ENCODE results near the gene CRLF2.

GRCh38 chrX:276030-276505, 5.1 kb upstream of the PLCXD1 start:
- PRO-cap = no peak
- RAMPAGE, long total RNA = no peak

DNA sequence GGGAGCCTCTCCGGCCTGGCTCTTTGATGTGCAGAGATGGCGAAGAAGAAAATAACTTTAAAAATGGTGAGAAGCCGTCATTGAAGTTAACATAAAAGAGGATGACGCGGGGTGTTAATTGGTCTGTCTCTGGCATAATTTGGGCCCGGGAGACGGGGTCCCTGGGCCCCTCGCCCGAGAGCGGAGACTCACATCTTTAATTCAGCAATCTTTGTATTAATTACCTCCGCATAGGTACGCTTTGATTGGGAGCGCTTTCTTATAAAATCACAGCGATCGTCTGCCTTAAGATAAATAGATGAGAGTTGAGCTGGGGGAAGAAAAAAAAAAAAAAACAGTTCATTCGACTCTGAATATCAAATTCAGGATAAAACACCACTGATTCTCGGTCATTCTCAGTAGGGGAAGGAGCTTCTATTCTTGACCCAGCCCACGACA, 48.5 kb upstream of the PPP2R3B start:
- PRO-cap = no peak
- RAMPAGE, long total RNA = no peak

DNA sequence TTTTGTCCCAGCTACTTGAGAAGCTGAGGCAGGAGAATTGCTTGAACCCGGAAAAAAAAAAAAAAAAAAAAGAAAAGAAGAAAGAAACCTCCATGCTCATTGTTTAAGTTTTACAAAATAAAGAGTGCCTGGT, 215 bp downstream of the CRLF2 start:
- PRO-cap = no peak
- RAMPAGE, long total RNA = no peak

DNA sequence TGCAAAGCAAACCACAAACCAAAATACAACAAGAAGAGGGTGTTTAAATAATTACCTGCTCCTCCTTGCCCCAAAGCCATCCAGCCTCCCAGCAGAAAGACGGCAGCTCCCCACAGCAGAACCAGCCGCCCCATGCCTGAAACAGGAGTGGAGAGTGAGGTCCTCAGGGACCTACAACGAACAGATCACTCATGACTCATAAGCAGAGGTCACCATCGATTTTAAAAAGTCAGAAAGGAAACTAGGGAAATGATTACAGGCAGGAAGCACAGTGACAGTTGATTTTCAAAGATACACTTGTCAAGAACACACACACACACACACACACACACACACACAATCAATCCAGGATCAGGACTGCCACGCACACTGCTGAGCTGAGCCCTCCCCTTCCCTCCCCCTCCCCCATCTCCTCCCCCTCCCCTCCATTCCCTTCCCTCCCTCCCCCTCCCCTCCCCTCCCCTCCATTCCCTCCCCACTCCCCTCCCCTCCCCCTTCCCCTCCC, at the start of gene CRLF2:
TSS of gene CRLF2 (minus strand) at position 149 of the 505 bp plus-strand sequence.
- PRO-cap = no peak
- RAMPAGE, long total RNA = no peak

- PRO-cap = no peak
- RAMPAGE, long total RNA = no peak
Measured at GRCh38 chrX:1360950-1361641, 24.5 kb downstream of the IL3RA start.

DNA sequence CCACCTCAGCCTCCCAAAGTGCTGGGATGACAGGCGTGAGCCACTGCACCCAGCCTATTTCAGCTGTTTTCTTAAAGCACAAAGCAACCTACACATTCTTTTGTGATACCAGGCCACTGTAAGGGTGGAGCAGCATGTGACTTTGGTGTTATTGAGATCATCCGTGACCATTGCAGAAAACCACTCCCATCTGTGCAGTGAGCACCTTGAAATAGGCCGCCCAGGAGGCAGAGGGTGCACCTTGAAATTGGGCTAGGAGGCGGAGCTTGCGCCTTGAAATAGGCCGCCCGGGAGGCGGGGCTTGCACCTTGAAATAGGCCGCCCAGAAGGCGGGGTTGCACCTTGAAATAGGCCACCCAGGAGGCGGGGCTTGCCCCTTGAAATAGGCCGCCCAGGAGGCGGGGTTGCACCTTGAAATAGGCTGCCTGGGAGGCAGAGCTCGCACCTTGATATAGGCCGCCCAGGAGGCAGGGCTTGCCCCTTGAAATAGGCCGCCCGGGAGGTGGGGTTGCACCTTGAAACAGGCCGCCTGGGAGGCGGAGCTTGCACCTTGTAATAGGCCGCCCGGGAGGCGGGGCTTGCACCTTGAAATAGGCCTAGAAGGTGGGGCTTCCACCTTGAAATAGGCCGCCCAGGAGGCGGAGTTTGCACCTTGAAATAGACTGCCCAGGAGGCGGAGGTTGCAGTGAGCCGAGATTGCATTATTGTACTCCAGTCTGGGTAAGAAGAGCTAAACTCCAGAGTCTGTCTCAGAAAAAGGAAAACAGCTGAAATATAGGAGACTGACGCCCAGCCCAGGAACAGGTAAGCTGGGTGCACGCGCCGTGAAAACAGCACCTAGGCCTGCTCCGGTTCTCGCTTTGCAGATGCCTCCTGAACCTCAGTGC, 9.1 kb upstream of the SLC25A6 start:
- PRO-cap = no peak
- RAMPAGE, long total RNA = no peak

GRCh38 chrX:1462355-1463646, 10.1 kb upstream of the ASMTL start:
- PRO-cap = no peak
- RAMPAGE, long total RNA = no peak

- PRO-cap = no peak
- RAMPAGE, long total RNA = no peak
Measured at GRCh38 chrX:1500751-1501587, 36.0 kb downstream of the P2RY8 start.

DNA sequence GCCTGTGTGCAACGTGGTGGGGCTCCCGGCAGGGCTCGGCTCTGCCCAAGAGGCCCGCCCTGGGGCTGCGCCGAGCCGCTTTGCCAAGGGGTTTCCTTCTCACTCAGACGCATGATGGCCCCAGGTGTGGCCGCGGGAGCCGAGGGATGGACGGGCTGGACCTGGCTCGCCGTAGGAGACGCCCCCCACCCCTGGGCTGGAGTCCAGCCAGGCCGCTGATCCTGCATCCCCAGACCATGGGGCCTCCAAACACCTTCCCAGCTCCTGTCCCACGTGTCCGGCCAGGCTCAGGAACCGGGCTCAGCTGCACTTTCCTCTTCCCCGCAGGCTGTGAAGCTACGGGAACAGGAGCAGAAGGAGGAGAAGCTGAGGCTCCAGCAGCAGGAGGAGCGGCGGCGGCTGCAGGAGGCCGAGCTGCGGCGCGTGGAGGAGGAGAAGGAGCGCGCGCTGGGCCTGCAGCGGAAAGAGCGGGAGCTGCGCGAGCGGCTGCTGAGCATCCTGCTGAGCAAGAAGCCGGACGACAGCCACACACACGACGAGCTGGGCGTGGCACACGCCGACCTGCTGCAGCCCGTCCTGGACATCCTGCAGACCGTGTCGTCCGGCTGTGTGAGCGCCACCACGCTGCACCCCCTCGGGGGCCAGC, 9.1 kb downstream of the AKAP17A start:
- PRO-cap = no peak
- RAMPAGE, long total RNA = no peak

DNA sequence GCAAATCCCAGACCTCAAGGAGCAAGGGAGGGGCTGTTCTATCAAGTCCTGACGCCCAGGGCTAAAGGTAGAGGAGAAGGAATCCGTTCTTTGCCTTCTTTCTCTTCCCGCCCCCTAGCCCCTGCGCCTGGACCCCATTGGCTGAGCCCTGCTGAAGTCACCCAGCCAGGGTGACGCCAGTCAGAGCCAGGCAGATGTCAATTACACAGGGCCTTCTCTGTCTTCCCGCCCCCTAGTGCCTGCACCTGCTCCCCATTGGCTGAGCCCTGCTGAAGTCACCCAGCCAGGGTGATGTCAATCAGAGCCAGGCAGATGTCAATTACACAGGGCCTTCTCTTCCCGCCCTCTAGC, 46.1 kb downstream of the ASMT start:
- PRO-cap = no peak
- RAMPAGE, long total RNA = no peak

DNA sequence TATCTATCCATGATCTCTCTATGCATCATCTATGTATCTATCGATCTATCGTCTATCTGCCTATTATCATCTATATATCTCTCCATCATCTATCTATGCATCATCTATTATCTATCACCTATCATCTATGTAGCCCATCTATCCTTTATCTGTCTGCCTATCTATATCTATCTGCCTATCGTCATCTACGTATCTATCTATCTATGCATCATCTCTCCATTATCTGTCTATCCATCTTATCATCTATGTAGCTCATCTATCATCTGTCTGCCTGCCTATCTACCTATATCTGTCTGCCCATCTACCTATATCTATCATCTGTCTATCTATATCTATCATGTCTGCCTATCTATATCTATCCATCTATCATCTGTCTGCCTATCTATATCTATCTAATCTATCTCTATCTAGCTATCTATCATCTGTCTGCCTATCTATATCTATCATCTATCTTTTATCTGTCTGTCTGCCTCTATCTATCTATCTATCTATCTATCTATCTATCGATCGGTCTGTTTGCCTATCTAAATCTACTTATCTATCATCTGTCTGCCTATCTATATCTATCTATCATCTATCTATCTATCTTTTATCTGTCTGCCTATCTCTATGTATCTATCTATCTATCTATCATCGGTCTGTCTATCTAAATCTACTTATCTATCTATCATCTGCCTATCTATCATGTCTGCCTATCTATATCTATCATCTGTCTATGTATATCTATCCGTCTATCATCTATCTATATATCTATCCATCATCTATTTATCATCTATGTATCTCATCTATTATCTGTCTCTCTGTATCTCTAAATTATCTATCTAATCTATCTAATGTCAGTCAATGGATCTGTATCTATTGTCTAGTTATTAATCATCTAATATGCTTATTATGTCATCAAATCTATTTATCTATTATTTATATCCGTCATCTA, 320.3 kb downstream of the DHRSX start:
- PRO-cap = no peak
- RAMPAGE, long total RNA = no peak

DNA sequence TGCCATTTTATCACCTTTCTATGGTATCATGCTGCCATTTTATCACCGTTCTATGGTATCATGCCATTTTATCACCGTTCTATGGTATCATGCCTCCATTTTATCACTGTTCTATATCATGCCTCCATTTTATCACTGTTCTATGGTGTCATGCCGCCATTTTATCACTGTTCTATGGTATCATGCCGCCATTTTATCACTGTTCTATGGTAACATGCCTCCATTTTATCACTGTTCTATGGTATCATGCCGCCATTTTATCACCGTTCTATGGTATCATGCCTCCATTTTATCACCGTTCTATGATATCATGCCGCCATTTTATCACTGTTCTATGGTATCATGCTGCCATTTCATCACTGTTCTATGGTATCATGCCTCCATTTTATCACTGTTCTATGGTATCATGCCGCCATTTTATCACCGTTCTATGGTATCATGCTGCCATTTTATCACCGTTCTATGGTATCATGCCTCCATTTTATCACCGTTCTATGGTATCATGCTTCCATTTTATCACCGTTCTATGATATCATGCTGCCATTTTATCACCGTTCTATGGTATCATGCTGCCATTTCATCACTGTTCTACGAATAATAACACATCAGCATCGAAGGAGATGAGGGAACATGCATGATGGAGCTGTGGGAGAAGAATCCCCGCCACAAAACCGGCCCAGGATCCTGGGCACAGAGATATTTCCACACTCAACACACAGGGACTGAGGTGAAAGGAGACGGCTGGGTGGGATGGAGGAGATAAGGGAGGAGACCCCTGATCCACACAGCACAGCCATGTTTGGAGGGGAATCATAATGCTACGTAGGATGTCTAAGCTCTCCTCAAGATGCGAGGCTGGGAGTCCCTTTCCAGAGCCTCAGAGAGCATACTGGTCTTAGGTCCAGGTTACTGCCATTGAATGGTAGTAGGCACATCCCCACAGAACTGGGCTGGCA, 137.3 kb downstream of the DHRSX start:
- PRO-cap = no peak
- RAMPAGE, long total RNA = no peak

DNA sequence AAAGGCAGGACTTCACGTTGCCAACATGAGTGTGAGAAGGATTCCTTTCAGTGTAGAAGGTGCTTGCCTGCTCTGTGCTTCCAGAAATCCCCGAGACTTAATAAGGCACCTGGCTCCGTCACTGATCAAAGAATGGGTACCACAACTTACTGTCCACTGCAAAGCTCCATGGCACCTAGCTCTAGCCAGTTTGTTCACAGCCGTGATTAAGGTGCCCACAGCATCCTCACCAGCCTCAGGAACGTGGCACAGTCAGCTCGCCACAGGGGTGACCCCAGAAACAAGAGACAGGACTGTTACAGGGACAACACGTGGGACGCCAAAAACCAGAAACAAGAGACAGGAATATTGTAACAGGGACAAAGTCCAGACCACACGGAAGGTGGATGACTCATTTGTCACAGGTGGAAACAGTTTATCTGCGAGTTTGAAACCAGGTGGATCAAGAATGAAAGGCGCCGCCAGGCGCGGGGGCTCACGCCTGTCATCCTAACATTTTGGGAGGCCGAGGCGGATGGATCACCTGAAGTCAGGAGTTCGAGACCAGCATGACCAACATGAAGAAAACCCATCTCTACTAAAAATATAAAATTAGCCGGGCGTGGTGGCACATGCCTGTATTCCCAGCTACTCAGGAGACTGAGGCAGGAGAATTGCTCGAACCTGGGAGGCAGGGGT, 27.8 kb downstream of the DHRSX start:
- PRO-cap = no peak
- RAMPAGE, long total RNA = no peak

DNA sequence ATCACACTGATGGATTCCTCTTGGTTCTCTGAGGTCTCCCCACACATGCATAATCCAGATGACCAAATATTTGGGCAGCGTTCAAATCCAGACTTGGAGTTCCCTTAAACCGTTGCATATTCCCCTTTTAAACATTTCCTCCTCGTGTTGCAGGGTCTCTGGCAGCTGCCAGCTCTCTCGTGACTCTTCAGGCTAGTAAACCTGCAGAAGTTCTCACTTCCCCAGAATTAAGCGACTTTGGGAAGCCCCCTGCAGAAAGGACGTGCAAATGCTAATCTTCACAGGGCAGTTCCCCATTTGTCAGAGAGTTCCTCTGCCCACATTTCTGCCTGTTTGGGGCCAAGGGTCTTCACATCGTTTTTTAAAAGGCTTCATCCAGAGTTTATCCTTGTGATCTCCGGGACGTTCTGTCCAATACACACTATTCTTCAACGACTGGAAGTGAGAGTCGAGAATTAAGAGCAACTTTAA, 20.6 kb upstream of the DHRSX start:
- PRO-cap = no peak
- RAMPAGE, long total RNA = no peak

DNA sequence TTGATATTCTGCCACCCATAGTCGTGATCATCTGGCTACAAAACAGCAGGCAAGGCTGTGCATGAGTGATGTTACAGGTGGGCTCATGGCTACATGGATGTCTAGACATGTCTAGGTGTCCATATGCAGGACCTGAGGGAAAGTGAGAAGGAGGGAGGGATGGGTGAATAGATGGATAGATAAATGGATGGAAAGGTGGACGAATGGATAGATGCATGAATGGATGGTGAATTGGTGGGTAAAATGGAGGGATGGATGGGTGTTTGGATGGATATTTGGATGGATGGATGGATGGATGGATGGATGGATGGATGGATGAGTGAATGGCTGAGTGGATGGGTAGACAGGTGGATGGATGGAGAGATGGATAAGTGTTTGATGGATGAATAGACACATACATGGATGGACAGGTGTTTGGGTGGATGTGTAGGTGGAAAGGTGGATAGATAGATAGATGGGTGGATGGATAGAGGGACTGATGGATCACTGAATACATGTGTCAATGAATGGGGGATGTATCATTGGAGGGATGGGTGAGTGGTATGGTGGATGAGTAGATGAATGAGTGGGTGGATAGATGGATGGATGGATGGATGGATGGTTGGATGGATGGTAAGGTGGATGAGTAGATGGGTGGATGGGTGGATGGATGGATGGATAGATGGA, 41.3 kb upstream of the CD99 start:
- PRO-cap = no peak
- RAMPAGE, long total RNA = no peak

DNA sequence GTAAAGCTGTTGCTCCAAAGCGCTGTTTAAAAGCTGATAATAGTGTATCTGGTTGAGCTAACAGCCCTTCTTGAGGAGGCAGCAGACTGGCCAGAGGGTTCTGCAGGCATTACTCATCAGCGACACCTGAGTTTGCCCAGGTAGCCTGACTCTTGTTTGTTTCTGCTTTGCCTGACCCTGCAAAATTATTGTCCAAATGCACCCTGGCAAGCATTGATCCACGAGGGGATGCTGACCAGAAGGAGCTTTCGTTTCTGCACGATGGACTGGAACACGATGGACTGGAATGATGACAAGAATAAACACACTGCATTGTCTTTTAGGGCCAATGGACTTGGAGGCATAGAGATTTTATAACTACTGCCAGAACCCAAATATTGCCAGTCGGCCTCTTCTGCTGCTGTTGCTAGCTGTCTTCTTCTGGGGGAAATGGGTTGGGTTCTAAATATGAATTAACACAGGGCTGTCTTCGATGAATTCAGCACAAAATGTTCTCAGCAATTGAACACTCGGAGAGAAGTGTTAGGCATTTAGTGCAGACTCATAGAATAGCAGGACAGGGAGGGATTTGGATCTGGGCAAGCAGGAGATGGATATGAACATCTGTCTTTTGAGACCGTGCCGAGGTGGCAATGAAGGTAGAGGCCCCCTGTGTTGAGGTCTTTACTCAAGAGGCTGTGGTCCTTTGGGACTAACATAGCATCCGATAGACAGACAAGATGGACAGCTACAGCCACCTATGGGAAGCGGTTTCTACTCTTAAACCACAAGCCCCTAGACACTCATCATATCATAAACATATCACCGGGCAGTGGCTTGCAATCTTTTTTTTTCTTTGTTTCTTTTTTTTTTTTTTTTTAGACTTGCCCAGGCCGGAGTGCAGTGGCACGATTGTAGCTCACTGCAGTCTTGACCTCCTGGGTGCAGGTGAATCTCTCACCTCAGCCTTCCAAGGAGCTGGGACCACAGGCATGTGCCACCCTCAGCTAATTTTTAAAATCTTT, 6.6 kb downstream of the CD99 start:
- PRO-cap = no peak
- RAMPAGE, long total RNA = no peak

GRCh38 chrX:2804770-2805920, 23.6 kb upstream of the GYG2 start:
- PRO-cap = no peak
- RAMPAGE, long total RNA = no peak

GRCh38 chrX:2863843-2864980, 35.5 kb downstream of the GYG2 start:
- PRO-cap = no peak
- RAMPAGE, long total RNA = no peak

DNA sequence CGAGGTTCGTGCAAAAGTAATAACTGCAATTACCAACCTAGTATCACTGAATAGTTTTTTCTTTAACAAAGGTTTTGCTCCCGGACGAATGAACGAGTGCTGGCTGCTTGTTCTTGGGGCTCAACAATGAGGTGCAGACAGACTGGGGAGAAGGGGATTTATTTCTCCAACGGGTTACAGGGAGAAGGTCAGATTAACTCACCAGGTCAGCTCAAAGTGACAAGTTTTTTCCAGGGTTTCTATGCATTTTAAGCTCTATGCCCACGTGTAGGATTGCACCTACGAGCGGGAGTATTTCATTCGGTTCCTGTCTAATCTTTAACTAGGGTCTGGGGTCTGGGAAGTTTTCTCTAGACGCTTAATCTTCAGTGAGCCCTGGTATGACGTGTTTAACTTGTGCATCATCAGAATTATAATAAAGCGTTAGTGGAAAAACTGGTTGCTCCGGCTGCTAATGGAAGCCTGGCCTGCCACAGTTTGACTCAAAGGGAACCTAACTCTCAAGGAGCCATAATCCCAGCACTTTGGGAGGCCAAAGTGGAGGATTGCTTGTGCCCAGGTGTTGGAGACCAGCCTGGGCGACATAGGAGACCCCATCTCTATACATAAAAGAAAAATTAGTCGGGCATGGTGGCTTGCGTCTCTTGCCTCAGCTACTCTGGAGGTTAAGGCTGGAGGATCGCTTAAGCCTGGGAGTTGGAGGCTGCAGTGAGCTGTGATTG, 30.3 kb downstream of the ARSD start:
- PRO-cap = no peak
- RAMPAGE, long total RNA = no peak

DNA sequence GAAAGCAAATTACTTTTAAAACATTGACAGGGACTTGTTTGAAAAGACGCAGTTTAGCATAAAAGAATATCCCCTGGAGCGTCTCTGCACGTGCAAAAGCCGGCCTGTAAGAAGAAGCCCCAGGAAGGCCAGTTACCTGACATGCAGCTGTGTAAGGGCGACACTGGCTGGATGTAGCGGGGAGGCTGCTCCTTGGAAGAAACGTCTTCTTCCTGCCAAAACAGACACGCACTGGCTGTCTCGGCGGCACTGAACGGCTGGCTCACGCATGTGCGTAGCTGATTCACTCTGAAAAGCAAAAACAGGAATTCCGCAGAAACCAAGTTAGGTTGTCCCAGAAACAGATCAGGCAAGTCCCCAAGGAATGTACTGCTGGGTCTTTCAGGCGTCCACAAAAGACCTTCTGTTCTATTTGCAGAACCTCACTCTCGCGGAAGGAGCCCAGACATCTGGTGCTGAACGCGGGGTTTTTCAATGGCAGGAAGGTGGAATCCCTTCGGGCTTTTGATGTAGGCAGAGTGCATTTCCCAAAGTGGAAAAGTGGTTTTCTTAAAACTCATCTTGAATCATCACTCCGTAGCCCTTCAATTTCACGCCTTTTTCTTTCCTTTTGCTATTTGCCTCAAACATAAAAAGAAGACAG, 4.0 kb upstream of the ARSL start:
- PRO-cap = no peak
- RAMPAGE, long total RNA = no peak

Measured in Karpas-422 (cell line).